Heart (tissue), 3 donors: ENCODE results near the gene SENP8.

DNA sequence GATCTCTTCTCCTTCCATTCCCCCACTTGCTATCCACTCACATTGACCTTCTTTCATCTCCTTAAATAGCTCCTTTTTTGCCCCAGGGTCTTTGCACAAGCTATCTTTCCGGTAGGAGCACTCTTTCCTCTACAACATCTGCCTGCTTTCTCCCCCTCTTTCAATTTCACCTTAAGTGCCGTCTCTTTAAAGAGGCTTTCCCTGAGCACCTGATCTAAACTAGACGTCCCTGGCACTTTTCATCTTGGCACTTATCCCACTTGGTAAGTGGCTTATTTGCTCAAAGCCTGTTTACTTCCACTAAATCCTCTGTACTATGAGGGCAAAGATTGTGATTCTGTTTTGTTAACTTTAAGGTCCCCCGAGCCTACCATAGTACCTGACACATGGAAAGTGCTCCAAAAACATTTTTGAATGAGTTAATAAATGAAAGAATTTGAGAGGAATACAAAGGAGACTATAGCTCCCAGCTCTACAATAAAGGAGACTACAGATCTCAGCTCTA, 323.4 kb upstream of the TLE3 start:
- RAMPAGE, long total RNA, 2 experiments, result no peak in any of the 2 experiments

- RAMPAGE, long total RNA, 2 experiments, result no peak in any of the 2 experiments
These were observed 270.7 kb downstream of the UACA start for GRCh38 chr15:70492344-70493361.

- RAMPAGE, long total RNA, 2 experiments, result no peak in any of the 2 experiments
These were observed 254.9 kb downstream of the UACA start for GRCh38 chr15:70508180-70509059.

GRCh38 chr15:70528213-70528612, 235.1 kb downstream of the UACA start:
- RAMPAGE, long total RNA, 2 experiments, result no peak in any of the 2 experiments

GRCh38 chr15:70701810-70702951, 61.2 kb downstream of the UACA start:
- RAMPAGE, long total RNA, 2 experiments, result no peak in any of the 2 experiments

DNA sequence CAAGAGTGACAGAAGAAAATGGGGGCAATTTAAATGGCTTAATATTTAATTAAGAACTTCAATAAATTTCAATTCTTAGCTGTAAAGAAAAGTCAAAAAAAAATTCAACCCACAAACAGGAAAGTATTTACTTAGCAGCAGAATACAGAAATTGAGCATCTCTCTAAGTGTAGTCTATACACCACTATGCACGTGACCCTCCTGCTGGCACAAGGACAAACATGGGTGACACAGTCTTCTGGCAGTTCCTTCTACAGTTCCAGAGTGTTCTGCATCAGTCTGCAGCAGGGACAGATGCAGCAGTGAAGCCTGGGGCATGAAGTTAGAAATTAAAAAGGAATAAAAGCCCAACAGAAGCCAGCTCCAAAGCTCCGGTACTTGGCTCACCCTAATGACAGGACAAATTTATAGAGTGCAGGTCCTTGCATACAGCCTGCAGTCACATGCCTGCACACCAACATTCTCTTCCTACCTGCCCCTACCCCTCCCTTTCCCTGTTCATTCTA, 15.2 kb downstream of the UACA start:
- RAMPAGE, long total RNA, 2 experiments, result no peak in any of the 2 experiments

- RAMPAGE, long total RNA, 2 experiments, result no peak in any of the 2 experiments
These were observed 1.5 kb downstream of the UACA start for GRCh38 chr15:70761784-70762329.

DNA sequence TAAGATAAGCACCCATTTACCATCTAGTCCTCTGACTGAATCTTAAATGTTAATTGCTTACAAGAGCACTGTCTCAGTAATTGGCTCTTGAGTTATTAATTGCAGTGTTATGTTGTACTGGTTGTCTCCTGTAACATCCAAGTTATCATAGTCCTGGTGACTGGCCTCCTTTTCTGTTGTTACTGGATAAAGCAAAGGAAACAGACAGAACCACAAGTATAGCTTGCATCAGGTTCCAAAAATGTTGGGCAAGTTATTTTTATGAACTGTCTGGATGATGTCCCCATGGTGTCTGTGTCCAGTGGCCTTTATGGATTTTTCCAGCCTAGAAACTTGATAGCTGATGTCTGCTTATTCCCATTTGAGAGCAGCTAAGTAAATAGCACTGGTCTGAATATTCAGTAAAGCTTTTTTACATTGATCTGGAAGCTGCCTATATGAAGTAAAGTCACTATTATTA, 2.5 kb upstream of the UACA start:
- RAMPAGE, long total RNA, 2 experiments, result no peak in any of the 2 experiments

DNA sequence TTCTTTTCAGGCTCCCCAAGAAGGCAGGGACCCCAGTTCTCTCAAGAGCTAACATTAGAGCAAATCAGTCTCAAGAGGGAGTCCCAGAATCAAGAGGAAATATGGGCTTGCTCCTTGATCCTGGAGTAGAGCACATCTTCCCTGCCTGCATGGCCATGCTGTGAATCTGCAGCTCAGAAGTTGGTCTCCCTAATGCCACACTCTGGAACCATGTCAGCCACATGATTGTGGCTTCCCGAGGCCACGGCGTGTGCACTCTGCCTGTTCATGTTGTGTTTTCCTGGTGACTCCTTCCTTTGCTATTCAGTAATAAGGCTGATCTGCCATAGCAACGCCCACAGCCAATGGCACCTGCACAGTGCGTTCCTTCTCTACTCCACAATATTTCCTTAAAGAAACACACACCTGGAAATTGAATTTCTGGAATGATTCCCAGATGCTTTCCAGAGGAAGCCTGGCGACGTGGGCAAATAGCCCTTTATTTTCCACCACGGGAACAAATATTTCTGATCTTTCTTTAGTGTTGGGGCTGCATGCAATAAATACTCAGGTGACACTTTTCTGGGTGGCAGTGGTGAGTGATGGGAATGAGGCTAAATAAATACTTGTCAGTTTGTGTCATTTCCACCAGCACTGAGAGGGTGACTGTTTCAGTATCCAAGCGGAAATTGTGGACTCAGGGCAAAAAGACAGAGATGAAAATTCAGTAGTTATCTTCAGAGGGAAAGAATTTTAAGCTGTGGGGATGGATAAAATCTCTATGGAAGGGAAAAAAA, 21.9 kb upstream of the THSD4 start:
- RAMPAGE, long total RNA, 2 experiments, result no peak in any of the 2 experiments

GRCh38 chr15:71186247-71186693, 71.0 kb downstream of the THSD4 start:
- RAMPAGE, long total RNA, 2 experiments, result no peak in any of the 2 experiments

DNA sequence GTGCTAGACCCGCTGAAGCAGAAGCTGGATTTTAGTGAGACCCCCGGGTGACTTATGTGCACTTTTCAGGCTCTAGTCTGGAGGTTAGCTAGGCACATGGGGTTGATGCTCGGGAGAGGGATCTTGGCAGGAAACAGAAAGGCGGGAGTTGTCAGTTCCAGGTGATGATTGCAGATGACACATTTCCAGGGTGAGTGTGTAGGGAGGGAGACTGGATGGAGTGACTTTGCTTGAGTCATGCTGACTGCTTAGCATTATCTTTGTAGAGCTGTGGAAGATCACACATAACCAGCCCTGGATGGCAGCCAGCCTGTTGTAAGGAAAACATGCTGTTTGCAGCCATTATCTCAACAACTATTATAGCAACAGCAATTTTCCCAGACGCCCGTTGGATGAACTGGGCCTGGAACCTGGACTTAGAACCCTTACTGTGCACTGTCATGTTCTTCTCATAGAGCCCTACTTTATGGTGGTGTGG, 122.4 kb downstream of the THSD4 start:
- RAMPAGE, long total RNA, 2 experiments, result no peak in any of the 2 experiments

DNA sequence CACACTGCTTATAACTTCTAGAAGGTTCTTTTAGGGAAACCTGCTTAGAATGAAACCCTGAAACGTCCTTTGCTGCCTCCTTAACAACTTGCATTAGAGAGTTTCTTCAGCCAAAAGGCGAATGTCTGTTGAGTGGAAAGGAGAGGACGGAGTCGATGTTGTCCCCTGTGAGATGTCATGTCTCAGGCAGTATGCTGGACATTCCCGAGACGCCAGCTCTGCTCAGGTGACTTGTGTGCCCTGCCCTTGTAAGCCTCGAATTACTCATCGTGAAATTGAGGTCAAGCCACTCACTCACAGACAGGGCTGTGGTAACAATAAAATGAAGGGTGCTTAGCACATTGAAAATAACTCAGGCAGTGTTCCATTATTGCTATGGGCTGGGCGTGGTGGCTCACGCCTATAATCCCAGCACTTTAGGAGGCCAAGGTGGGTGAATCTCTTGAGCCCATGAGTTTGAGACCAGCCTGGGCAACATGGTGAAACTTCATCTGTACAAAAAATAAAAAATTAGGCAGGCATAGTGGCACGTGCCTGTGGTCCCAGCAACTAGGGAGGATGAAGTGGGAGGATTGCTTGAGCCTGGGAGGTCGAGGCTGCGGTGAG, 214.3 kb downstream of the THSD4 start:
- RAMPAGE, long total RNA, 2 experiments, result no peak in any of the 2 experiments

- RAMPAGE, long total RNA, 2 experiments, result no peak in any of the 2 experiments
These were observed 294.3 kb downstream of the THSD4 start for GRCh38 chr15:71409432-71410131.

GRCh38 chr15:71662305-71662822, 148.0 kb upstream of the NR2E3 start:
- RAMPAGE, long total RNA, 2 experiments, result no peak in any of the 2 experiments

DNA sequence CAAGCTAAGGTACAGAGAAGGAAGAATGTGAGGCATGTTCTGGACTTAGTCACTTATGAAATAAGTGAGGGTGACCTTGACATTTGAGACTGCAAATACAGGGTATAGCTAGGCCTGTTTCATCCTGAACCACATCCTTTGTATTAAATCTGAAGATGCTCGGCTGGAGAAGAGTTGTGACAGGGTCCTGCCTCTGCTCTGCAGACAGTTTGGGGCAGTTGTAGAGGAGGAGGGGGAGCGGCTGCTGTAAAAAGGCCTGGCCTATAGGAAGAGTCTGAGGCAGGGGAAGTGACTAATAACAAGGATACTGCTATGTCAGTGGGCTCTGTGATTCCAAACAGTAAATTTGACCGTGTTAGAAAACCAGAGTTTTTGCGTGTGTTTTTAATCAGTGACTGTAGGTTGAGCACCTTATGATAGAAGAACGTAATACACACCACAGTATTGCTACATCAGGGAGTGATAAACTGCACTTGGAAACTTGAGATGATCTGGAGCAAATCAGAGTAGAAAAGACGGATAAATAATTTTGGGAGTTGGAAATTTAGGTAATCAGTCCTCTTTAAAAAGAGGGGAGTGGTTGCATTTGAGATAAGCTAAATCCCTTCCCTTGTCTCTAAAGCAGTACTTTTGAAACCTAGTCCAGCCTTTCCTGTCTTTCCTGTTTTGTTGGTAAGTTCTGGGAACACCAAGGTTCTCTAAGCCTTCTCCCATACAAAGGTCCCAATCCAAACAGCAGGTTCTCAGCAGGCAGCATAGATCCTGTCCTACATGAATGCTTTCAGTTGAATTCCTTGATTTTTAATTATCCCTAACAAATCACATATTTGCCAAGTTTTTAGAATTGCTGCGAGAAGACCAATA, 130.5 kb upstream of the NR2E3 start:
- RAMPAGE, long total RNA, 2 experiments, result no peak in any of the 2 experiments

DNA sequence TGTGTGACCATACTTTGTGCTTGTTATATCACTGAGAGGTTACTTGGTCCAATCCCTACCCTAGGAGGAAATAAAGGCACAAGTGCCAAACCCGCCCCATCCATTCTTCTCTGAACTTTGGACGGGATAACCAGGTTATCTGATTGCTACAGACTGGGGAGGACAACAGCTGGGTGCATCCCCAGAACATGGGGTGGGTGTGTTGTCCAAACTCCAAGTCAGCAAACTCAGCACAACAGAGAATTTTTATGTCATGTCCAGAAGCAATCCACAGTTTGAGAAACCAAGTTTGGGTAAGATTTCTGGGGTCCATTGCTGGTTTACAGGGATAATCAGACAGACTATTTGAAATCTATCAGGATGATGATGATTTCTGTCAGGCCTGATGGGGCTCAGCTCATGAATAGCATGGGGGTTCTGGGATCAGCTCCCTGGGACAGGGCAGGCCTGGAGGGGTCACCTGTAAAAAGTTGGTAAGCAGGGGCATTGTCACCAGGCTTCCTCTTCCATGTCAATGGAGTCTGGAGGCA, 77.5 kb upstream of the NR2E3 start:
- RAMPAGE, long total RNA, 2 experiments, result no peak in any of the 2 experiments

GRCh38 chr15:71747353-71747977, 62.9 kb upstream of the NR2E3 start:
- RAMPAGE, long total RNA, 2 experiments, result no peak in any of the 2 experiments

DNA sequence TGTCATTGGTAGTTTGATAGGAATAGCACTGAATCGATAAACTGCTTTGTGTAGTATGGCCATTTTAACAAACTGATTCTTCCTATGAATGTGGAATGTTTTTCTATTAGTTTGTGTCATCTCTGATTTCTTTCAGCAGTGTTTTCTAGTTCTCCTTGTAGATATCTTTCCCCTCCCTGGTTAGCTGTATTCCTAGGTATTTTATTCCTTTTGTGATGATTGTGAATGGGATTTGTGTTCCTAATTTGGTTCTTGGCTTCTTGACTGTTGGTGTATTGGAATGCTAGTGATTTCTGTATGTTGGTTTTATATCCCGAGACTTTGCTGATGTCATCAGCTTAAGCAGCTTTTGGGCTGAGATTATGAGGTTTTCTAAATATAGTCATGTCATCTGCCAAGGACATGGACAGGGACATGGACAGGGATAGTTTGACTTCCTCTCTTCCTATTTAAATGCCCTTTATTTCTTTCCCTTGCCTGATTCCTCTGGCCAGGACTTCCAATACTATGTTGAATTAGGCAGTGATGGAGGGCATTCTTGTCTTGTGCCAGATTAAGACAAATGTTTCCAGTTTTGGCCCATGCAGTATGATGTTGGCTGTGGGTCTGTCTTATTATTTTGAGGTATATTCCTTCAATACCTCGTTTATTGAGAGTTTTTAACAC, 35.7 kb downstream of the MYO9A start:
- RAMPAGE, long total RNA, 2 experiments, result no peak in any of the 2 experiments

DNA sequence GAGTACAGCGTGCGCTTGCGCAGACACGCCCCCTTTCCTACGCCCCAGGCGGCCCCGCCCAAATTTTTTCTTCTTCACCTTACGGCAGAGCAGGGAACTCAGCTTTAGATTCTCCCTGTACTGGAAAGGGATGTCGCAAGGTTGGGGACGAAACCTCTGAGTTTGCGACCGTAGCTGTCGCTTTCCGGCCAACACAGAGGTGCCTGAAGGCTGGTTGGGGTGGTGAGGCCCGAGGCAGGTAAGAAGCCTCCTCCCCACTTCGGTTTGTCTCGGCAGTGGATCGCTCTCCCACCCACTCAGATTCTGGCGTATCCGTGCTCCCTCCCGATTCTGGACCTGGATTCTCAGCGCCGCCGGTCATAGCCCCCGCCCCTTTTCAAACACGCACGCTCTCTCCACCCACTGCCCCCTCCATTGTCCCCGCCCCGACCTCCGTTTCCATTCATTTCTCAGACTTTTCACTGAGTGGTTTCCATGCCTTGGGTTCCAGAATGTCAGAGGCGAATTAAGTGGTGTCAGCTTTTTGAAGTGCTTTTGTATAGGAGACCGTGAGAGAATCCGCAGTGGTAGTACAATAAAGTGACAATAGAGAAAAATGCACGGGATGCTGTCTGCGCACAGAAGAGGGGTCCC, at the start of gene SENP8:
SENP8 (plus strand) TSS at position 177 of the 633 bp plus-strand sequence.
- RAMPAGE, long total RNA, 2 experiments, result start-site peak on the plus strand in 1 of 2 experiments, centred at position 179 of the sequence, 393 reads per replicate

- RAMPAGE, long total RNA, 2 experiments, result no peak in any of the 2 experiments
These were observed 13.3 kb downstream of the GRAMD2A start for GRCh38 chr15:72184092-72184959.